HTR-8/SVneo (cell line): ENCODE measurements around a stretch of chr11.

- RRBS = no CpG with 5 or more reads among the region's 7 CpGs
These were observed 10.7 kb downstream of the EHF start for GRCh38 chr11:34631434-34632154.

DNA sequence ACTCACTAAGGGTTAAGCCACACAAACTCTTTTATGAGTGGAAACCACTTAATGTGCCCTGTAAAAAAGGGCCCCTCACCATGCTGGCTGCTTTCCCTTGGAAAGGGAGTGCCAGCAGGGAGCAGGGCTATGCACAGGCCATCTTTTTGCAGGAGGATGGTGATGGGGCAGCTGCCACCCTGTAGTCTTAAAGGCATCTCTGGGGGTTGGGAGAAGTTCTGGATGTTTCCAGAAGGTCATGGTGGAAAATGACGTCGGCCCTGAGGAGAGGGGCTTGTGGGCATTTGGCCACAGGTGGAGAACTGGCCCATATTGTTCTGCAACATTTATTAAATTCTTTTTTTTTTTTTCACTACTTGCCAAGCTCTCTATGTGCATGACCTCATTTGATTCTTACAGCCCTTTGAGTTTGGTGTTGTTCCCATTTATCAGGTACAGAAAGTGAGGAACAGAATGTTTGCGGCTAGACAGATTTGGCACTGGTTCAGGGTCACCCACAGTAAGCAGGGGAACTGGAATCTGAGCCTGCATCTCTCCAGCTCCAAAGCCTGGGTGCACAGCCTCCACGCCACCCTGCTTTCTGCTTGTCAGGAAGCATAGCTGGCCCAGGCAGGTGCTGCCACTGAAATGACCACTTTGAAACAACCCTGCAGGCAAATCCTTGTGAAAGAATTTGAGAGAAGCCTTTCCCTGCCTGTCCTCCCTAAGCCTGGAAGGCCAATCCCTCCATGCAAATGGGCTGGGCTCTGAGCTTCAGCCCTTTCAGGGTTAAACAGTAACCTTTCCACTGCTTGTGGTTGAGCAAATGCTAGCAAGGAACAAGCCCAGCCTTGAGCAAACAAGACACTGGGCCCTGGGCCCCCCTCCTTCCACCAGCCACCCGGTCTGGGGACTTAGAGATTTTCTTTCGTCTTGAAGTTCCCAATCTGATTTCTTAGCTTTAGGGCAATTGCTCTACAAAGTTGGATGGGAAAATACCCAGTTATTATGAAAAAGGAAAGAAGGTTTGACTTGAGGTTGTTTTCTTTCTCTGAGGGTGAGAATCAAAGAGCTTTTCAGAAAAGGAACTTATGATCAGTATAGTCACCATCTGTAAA lies 19.1 kb downstream of the EHF start:
- RRBS = no CpG with 5 or more reads among the region's 6 CpGs

- RRBS = no CpG with 5 or more reads among the region's 3 CpGs
These were observed 32.3 kb upstream of the CD44 start for GRCh38 chr11:35106540-35107134.

DNA sequence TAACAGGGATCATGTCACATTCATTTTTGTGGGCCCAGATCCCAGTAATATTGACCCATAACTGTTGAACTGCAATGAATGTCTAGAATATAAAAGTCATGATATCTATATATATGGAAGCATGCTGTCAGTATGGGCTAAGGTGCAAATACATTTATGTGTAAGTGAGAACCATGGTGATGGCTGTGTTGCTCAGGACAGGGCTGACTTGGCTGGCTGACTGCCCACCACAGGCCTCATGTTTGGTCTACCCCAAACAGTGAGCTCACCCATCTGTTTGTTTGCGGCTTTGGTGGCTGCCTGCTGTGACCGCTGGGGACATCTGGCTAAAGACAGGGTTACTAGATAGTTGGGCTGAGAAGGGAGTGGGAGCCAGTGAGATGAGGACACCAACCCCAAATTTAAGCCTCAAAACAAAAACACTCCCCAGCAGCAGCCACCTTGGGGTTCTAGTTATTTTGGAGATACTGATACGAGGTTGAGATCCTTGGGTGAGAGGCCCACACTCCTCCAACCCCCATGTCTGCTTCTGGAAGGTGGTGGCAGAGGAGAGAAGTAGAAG lies 6.3 kb downstream of the CD44 start:
- RRBS = no CpG with 5 or more reads among the region's 3 CpGs

DNA sequence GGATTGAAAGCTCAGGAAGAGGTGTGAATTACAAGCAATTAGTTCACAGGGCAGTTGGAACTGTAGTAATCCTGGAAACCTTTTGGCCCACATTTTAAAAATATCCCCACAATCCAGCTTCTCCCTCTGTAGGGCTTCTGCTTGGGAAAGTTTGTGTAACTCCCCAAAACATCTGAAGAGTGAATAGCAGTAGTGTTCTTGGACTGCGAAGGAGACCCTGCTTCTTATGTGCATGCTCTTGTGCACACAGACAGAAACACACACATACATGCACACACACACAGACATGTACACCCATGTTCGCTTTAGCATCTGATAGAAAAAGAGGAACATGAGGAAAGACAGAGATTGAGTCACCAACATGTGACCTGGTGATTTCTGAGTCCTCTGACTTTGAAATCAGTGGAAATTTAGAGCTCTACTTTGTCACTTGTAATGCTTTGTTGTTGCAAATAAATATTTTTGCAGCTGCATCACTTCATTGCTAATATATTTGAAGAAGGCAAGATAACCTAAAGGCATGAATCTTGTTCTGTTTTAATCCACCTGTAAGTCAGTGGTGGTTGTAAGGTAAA lies 23.7 kb downstream of the CD44 start:
- RRBS = no CpG with 5 or more reads among the region's 2 CpGs

DNA sequence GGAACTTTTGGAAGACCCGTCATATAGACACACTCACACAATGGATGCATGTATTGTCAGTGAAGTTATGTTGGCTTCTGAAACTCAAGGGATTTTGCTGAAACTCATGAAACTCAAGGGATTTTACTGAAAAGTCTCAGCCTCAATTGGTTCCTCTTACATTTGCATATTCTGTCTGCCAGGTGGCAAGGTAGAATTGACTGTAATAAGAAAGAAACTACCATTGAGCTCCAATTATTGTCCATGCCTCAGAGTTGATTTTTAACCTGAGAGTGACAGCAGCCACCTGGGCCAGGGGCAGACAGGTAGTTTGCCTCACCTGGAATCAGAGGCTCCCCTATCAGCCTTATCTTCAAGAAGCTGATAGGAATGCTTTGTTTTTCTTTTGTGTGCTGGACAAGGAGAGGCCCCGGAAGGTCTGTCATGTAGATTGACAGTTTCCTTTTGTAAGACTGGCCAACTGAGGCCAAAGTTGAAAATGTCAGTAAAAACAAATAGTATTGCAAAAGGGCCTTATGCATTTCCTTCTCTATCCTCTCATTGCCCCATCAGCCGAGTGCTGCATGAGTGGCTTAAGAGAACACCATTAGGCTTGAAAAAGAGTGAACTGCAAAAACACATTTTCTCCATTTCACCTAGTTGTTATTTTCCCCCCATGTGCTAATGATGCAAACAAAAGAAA lies 34.1 kb downstream of the CD44 start:
- RRBS = no CpG with 5 or more reads among the region's 3 CpGs

GRCh38 chr11:35212429-35212755 lies 73.4 kb downstream of the CD44 start:
- RRBS = no CpG with 5 or more reads among the region's 3 CpGs

DNA sequence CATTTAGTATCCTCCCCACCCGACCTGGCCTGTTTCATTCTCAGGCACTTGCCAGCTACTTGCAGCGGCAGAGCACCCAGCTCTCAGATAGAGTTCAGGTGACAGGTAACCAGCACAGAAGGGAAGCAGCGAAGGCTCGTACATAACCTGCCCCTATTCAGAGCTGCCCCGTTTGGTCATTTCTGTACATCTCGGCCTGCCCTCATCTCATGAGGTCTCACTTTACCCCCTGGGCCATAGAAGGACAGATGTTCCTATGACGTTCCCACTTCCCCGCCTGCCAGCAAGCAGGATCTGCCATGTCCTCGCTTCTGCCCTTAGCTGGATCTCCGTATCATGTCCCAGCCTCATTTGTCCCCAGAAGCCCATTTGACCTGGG lies 981 bp downstream of the PAMR1 start:
- RRBS = no CpG with 5 or more reads among the region's 10 CpGs

DNA sequence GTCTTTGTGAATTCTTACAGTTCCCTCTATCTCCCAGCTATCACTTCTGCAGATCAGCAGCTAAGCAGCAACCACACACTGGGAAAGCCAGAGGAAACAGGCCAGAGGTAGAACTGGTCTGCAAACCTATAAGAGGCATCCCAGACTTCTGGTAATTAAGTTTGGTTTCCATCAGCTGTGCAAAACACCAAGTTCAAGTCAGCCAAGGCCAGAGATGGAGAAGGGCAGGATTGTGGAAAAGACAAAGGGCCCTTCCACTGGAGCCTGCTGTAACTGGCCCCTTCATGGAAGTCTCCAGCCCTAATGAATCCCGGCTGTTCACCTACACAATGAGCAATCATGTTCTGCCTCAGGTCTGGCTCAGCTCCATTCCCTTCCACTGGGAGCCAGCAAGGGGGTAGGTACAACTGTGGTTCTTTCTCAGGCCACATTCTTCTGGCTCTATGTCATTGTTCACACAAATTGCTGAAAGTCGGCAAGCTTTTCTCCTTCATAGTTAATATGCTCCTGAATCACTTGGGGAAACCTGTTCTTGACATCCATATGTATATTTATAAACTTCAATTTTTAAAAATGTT lies 4.7 kb upstream of the PAMR1 start:
- RRBS = no CpG with 5 or more reads among the region's 2 CpGs

DNA sequence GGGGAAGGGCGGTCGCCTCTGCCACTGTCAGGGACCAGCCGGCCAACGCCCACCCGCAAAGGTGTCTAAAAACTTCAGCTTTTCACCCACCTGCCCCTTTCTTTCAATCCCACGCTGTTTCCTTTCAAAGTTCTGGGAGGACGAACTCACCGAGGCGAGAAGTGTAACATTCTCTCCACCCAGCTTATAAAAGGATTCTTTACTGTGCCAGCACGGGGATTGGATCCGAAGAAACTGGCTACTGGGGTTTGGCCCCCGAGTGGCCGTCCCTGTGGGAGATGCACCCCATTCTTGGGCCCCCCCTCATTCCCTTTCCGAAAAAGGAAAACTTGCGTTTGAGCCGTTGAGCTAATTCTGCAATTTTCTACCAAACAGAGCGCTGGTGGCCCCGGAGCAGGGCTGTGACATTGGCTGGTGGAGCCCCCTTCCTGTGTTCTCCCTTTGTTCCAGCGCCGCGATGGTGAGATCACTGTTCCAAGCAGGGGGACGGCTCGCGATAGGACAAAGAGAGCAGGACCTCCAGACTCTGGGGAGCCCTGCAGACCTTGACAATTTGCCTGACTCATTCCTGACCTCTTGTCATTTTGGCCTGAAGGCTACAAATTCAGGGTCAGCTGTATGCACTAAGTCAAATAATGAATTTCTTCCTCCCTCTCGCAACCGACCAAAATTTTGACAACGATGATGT lies 1.9 kb downstream of the FJX1 start:
- RRBS = 0% methylated on average over 3 of the region's 27 CpGs

GRCh38 chr11:35661812-35662302 lies 718 bp upstream of the TRIM44 start:
- RRBS = no CpG with 5 or more reads among the region's 10 CpGs

DNA sequence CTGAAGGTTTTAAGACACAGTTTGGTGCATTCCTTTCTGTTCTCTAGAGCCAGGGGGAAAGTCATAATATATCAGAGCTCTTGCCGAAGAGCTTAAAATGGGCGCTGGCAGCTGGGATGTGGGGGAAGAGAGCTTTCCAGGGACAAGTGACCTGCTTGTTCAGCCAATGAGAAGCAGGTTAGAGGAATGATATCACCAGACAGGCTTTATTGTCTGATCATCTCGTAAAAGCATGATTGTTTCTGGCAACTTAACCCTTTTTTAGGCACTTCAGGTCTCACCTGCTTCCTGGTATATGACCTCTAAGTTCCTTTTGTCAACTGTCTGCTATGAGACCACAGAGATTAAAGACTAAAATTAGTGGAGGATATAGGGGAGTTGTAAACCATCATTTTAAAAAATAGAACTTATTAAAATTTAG lies 20.3 kb downstream of the TRIM44 start:
- RRBS = no CpG with 5 or more reads among the region's 3 CpGs

DNA sequence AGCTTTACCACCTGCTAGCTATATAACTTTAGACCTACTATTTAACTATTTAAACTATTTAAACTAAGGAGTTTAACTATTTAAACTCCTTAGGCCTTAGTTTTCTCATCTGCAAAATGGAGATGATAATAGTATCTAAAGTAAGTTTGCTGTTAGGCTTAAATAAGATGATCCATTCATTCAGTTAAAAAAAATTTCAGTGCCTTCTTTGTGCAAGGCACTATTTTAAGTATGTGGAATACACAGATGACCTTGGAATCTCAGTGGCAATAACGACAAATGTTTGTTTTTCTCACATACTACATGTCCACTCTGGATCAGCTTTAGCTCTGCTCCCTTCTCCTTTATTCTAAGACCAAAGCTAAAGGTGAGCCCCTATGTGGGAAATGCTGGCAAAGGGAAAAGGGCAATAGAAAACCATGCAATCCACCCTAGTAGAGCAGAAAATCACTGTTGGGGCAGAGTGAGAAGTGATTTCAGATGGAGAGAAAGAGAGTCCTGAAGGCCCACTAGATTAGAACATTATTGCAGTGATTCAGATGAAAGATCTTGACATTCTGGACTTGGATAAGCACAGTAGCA lies 100.3 kb downstream of the TRIM44 start:
- RRBS = no CpG with 5 or more reads among the region's 1 CpG

DNA sequence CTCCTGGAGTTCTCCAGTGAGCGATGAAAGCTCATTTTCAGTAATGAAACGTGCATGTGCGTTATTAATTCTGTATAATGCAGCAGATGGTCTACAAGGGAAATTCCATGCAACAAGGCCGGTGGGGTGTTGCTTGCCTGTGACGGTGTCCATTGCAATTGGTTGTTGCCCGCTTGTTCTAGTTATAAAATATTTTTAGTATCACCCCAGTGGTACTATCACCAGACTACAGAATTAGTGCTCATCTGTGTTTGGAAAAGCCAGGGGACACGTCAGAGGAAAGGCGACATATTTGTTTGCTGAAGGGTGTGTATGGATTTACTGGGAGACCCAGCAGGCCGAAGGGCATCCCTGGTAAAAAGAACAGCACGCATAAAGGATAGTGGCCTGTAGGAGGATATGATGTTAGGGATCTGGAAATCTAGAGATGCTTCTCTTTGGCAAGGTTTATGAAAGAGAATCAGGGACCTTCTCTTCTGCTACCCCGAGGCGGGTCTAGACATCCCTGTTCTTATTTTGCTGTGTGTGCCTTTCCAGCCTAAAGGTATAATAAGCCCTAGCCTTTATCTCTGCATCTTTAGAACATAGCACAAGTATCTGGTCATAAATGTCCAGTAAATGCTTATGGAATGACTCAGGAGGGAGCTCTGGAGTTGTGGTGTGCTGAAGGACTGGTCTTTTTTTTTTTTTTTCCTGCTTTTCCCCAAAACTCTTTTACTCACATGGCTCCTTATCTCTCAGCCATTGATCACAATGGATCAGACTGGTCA lies 90.8 kb downstream of the LDLRAD3 start:
- RRBS = no CpG with 5 or more reads among the region's 12 CpGs

DNA sequence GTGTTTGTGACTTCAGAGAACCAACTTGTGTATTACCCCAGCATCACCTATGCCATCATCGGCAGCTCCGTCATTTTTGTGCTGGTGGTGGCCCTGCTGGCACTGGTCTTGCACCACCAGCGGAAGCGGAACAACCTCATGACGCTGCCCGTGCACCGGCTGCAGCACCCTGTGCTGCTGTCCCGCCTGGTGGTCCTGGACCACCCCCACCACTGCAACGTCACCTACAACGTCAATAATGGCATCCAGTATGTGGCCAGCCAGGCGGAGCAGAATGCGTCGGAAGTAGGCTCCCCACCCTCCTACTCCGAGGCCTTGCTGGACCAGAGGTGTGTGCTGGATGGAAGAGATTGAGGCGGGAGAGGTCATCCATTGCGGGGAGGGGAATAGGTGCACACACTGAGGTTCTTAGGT lies 62.1 kb downstream of the COMMD9 start:
- RRBS = no CpG with 5 or more reads among the region's 16 CpGs

GRCh38 chr11:36453636-36454030 lies 56.4 kb downstream of the TRAF6 start:
- RRBS = no CpG with 5 or more reads among the region's 3 CpGs

DNA sequence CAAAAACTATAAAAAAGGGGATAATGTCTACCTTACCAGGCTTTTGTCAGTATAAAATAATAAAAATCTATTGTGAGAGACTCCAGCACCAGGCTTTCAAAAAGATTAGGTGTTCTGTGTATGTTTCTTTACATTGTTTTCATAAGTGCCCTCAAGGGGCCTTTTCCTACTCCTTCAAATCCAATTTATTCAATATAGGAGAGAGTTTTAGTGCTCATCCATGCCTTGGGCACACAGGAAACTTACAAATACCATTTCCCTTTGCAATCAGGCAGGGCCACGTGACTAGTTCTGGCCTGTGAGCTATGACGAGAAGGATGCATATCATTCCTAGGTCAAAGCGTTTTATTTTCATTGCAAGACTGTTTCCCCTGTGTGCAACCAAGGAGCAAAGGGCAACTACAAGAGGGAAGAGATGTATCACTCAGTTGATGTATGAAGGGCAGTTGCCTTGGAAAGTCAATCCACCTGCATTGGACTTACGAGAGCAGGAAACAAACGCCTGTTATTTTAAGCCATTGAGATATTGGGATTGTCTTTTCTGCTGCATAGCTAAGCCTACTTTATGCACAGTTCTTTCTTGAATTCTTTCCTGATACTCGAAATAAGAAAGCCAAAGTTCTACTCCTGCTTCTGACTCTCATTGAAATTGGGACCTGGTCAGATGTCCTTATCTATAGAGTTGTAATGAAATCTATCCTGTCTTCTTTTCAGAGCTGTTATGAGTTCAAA lies 2.0 kb upstream of the TRAF6 start:
- RRBS = no CpG with 5 or more reads among the region's 6 CpGs

GRCh38 chr11:37451113-37451503 lies 853.1 kb upstream of the RAG2 start:
- RRBS = no CpG with 5 or more reads among the region's 2 CpGs

DNA sequence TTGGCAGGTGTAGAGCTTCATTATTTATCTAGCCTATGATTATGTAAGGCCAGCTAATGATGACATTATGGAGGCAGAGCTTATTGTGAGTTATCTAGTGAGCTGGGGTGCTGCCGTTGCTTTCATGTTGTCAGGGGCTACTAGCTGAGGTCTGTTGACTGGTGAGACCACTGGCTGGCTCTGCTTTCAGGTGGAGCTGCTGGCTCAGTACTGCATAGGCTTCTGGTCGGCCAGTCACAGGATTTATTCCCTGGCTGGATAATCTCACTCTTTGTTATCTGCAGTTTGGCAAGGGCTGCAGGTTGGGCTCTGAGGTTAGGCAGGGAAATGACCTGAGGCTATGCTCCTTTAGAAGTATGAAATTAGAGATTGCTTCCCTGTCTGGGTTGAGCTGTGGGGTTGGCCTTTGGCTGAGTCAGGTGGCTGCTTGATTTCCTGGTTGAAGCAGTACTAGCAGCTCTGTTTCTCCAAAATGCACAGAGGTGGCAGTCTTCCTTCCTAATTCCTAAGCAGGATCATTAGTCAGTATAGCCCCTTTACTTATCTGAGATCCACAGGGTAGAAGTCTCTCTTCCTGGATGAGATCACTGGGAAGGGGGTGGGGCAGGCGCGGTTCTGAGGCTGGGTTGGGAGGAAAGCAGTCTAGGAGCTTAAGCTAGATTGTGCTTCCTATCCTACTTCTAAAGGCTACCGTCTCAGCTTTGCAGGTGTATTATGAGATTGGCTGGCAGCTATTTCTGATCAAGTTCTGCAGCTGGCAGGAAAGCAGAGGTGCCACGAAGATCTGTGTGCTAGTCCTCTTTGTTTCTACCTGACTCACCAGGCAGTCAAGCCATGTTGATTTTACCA lies 1917.6 kb downstream of the LRRC4C start:
- RRBS = no CpG with 5 or more reads among the region's 6 CpGs

- RRBS = no CpG with 5 or more reads among the region's 7 CpGs
These were observed 1360.1 kb downstream of the LRRC4C start for GRCh38 chr11:40099284-40099843.